Pericardium fibroblast (primary cell): ENCODE results near the genes DHX15 and PI4K2B.

GRCh38 chr4:20431356-20431971 is 179.8 kb downstream of the SLIT2 start:
- RAMPAGE, long total RNA, result no peak

DNA sequence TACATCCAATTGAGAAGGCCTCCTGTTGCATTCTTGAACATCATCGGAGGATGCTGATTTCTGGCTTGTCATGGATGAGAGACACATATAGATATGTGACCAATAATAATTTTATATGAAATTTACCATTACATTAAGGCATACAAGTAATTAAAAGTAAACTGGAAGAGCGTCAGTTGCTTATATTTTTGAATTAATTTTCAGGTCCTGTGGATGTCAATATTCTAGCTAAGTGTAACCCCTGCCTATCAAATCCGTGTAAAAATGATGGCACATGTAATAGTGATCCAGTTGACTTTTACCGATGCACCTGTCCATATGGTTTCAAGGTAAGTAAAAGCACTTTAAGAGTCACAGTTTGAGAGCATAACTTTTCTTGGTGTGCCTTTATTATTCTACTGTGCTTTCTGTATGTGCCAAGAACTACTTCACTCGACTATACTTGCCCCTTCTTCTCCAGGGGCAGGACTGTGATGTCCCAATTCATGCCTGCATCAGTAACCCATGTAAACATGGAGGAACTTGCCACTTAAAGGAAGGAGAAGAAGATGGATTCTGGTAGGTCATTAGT is 133.1 kb upstream of the PACRGL start:
- RAMPAGE, long total RNA, result no peak

DNA sequence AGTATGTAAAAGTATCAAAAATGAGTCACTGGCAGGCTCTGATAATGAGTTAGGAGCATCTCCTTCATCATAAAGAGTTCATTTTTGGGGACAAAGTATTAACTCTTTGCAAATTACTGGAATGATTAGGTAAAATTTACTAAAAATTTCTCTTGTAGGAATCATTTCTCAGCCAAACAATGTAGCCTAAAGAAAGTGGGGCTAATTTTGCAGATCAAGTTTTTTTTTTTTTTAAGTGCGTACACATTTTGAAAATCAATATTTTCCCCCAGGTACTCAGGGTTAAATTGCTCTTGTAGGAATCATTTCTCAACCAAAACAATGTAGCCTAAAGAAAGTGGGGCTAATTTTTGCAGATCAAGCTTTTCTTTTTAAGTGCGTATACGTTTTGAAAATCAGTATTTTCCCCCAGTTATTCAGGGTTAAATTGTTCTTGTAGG is 421.7 kb downstream of the PACRGL start:
- RAMPAGE, long total RNA, result no peak

- RAMPAGE, long total RNA, result no peak
These were observed 284.4 kb upstream of the ADGRA3 start for GRCh38 chr4:22800362-22800656.

- RAMPAGE, long total RNA, result no peak
These were observed 358.1 kb upstream of the ADGRA3 start for GRCh38 chr4:22873916-22874323.

DNA sequence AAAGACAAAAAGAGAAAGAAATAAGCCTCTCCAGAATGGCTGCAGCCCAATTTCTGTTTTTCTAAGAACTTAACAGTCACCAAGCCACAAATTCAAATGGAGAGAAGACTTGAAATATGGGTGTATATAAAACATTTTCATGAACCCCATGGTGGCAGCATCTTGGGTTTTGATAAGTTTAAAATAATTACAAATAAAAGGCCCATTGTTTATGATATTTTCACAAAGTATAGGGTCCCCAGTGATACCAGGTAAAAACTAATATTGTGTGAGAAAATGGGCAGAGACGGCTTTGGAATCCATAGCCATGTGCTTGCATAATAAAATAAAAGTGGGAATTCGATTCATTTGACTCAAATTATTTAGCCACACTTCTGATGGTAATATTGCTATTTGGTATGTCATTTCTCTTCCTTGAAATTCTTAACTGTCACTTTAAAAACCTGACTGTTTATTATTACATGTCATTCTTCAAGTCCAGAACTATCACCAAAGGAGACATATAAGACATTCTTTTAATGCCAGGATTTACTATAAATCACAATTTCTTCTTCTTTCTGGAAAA is 602.4 kb upstream of the ADGRA3 start:
- RAMPAGE, long total RNA, result no peak

DNA sequence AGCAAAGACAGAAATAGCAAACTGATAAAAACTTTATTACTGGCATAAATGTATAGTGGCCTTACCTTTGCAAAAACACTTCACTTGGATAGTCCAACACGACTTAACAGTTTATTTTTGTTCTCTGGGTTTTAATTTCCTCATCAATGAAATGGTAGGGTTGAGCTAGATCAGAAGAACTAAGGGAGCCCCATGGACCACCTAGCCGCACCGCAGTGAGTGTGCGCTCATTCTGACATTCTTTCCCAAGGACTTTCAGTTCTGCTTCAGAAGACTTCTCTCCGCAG is 171.8 kb downstream of the PPARGC1A start:
- RAMPAGE, long total RNA, result no peak

GRCh38 chr4:23762698-23763200 is 127.1 kb downstream of the PPARGC1A start:
- RAMPAGE, long total RNA, result no peak

GRCh38 chr4:23818935-23819671 is 70.7 kb downstream of the PPARGC1A start:
- RAMPAGE, long total RNA, result no peak

- RAMPAGE, long total RNA, result no peak
These were observed 1.6 kb downstream of the PPARGC1A start for GRCh38 chr4:23888353-23888583.

- RAMPAGE, long total RNA, result no peak
These were observed 248.5 kb upstream of the PPARGC1A start for GRCh38 chr4:24138200-24138976.

- RAMPAGE, long total RNA, result no peak
These were observed 334.7 kb upstream of the PPARGC1A start for GRCh38 chr4:24224490-24225009.

DNA sequence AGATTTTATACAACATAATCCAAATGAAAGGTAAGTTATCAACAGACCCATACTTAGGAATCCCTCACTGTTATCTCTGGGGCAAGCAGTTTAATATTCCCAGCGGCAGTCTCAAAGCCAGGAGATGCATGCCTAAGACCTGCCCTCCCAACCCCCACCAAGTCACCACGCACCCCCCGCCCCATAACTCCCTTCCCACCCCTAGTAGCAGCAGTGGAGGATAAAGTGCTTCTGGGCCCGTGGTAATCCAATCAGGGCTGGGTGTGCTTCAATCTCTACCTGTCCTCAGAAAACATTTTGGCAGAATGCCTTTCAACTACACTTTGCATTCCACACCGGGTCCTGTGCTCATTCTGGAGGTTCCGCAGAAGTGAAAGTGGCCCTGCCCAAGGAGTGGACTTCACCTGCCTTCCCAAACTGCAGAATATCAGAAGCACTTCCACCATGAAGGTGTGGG is 322.4 kb downstream of the DHX15 start:
- RAMPAGE, long total RNA, result no peak

DNA sequence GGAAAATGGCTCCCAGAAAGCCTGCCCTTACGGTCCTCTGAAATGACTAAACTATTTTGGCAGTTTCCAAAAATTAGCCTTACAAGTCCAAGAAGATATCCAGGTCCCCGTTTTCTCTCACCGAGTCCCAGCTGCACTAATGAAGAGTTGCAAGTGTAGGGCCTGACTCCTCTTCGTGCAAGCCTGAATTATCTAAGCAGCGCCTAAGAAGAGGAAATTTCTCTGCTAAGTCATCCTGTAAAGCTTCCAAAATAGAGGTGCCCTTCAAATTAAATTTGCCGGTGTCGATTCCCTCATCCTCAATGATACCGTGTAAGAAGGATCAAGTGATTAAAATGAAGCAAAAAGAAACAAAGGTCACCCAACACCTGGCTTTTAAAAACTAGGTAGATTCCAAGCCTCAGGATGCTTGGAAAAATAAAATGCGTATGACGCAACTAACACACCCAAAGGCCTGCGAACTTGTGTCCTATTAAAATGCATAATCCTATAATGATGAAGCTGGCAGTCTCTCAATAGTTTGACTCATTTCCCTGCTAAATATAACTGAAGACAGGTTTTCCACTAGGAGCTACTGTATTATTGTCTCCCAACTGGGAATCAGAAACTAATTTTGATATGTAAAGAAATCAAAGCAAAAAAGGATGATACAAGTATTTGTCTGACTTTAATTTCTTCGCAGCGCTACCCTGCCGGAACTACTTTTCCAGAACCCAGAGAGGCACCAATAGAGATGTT is 263.3 kb downstream of the DHX15 start:
- RAMPAGE, long total RNA, result no peak

DNA sequence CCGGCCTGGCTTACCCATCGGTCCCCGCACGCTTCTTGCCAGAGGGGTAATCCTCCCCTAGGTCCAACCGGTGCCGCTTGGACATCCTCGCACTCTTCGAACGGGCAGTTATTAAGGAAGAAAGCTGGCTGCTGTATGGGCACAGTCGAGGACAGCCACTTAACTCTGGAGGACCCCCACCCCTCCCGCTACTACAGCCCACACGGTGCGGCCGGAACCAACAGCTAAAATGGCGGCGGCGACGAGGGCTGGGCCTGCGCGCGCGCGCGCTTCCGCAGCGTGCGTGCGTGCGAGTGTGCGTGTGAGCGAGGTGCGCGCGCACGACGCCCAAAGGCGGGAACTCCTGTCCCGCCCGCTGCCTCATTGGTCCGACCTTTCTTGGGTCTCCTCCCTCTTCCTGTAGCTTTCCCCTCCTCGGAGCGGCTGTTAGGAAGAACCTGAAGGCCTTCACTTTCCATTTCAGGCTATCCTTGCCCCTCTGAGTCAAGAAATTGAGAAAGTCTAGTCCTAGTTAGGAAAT is at the start of gene DHX15:
Gene DHX15, minus strand, starts transcription at position 246 of the 520 bp plus-strand sequence.
- RAMPAGE, long total RNA, result start-site peak on the minus strand centred at position 207 of the sequence, 81 bp wide, 1,808 and 311 reads in 2 replicates

- RAMPAGE, long total RNA, result no peak
These were observed 13.6 kb upstream of the DHX15 start for GRCh38 chr4:24597834-24598517.

DNA sequence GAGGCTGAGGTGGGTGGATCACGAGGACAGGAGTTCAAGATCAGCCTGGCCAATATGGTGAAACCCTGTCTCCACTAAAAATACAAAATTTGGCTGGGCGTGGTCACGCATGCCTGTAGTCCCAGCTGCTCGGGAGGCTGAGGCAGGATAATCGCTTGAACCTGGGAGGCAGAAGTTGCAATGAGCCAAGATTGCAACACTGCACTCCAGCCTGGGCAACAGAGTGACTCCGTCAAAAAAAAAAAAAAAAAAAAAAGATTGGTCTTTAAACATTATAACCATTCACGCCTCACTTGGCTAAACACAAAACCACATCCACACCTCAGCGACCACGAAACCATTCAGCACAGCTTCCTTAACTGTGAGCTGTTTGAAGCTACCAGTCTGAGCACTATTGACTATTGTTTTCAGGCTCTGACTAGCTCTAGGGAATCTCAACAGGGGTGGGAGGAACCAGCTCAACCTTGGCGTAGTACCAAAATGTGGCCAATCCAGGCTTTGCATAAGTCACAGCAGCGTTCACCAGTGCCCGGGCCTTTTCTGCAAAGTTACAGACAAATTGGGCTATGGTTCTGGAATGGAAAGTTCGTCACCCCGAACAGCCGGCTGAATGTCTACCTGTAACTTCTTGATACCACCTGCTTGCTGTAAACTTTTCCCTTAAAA is 73.6 kb upstream of the DHX15 start:
- RAMPAGE, long total RNA, result no peak

DNA sequence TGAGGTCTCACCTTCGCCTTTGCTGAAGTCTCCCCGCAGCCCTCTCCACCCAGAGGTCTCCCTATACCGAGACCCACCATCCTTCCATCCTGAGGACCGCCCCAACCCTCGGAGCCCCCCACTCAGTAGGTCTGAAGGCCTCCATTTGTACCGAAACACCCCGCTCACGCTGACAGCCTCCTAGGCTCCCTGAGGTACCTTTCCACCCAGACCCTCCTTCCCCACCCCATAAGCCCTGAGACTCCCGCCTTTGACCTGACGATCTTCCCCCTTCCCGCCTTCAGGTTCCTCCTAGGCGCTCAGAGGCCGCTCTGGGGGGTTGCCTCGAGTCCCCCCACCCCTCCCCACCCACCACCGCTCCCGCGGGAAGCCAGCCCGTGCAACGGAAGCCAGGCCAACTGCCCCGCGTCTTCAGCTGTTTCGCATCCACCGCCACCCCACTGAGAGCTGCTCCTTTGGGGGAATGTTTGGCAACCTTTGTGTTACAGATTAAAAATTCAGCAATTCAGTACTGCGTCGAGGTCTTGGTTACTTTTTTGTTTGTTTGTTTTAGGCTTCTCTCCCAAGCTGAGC is 5.0 kb downstream of the SOD3 start:
- RAMPAGE, long total RNA, result no peak

DNA sequence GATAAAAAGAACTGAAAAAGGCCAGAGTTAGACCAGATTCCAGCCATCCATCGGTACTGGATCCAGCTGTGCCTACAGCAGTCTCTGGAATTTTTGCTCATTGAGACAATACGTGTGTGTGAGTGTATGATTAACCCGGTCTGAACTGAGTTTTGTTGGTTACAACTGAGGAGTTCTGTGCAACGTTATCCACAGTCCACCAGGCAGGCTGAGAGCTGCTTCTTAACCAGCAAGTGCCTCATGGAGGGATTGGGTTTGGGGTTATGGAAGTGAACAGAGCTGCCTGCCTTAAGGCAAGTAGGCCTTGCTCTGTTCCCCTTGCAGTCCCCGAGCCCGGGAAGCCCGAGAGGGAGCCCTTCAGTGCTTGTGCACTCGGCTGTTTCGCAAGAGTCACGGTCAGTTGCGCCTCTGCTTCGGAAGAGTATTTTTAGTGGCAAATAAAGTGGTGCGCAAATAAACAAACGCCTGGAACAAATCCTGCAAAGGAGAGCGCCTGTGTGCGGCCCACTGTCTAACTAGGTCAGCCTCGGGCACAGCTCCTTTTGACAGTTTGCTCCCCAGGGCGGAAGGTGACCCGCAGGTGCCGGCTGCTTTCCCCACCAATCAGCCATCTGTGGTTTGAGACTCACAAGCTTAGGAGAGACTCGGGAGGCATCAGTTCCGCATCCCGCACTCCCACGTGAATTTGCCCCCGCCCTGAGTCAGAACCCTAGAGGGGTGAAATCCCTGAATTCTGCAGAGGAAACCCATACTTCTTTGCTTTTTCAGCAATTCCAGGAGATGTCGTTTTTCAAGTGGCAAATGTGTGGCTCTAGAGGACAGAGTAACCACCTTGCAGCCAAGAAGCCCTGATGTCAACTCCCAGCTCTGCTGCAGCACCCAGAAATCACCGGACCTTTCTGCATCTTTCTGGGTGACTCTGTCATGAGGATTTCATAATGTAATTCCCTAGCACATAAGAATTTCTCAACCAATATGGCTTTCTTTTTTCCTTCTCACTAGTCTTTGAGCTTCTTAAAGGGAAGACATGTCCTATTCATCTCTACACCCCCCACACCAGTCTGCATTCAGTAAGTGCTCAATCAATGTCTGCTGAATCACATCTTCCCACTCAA is 56.8 kb downstream of the LGI2 start:
- RAMPAGE, long total RNA, result no peak

GRCh38 chr4:25233513-25234425 is at the start of gene PI4K2B:
PI4K2B (plus strand) TSS chr4:25234033.
- RAMPAGE, long total RNA, result no peak